ENCODE data around the gene WDCP.

DNA sequence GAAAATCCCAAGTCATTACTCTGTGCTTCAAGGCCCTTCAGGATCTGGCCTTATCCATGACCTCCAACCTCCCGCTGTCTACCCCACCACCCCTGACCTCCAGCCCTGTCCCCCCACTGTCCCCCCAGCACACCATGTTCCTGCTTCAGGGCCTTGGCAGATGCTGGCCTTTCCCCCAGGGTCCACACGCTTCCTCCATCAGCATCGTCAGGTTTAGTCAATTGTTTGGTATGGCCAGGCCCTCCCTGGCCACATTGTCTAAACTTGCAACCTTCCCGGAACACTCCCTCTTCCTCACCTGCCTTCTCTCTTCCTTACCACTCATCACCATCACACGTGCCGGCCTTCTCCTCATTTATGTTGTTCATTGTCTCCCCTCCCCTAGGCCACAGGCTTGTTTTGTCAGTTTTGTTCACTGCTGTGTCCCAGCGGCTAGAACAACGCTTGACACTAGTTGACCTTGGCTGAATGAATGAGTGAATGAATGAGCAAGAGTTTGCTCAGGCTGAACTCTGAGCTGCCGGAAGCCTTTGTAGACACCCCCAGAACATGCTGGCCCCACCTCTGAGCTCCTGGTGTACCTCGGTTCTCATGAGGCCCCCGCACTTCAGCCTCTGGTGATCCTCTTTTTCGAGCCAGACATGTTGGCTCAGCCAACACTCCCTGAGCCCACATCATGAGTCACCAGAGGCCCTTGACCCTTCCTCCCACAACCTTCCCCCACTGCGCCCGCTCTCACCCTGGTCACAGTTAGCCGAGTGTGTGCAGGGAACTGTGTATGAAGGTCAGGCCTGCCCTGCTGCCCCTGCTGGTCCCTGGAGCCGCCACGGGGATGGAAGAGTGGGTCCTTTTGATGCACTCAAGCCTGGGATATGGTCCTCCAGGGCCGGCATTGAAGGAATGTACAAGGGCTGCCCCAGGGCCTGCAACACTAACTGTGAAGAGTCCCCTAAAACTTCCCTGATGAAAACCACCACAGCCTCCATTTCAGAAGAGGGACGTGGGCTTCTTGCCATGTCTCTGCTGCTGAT lies 57.6 kb downstream of the HS1BP3 start:
- RRBS, 2 experiments = no CpG with 5 or more reads among the region's 19 CpGs

GRCh38 chr2:20650133-20650840 lies 611 bp downstream of the HS1BP3 start:
- RRBS, 2 experiments = 1 to 2% methylated on average over 3 of the region's 23 CpGs

DNA sequence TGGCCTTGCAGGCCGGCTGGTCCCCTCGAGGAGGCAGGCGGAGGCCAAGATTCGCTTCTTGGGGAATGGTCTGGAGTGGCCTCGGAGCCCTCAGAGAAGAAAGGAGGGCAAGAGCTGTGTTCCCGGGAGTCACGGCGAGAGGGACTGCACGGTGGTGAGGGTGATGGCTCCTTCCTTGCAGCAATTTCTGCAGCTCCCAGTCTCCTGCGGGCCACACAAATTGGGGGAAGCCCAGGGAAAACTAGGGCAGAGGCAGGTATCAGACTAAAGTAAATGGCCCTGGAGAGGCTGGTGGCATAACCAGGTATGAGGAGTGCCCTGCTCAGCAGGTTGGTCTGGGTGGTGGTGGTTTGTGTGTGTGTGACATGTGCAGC lies 918 bp downstream of the GDF7 start:
- RRBS, 2 experiments = 65 to 75% methylated on average over 1 to 4 of the region's 10 CpGs

DNA sequence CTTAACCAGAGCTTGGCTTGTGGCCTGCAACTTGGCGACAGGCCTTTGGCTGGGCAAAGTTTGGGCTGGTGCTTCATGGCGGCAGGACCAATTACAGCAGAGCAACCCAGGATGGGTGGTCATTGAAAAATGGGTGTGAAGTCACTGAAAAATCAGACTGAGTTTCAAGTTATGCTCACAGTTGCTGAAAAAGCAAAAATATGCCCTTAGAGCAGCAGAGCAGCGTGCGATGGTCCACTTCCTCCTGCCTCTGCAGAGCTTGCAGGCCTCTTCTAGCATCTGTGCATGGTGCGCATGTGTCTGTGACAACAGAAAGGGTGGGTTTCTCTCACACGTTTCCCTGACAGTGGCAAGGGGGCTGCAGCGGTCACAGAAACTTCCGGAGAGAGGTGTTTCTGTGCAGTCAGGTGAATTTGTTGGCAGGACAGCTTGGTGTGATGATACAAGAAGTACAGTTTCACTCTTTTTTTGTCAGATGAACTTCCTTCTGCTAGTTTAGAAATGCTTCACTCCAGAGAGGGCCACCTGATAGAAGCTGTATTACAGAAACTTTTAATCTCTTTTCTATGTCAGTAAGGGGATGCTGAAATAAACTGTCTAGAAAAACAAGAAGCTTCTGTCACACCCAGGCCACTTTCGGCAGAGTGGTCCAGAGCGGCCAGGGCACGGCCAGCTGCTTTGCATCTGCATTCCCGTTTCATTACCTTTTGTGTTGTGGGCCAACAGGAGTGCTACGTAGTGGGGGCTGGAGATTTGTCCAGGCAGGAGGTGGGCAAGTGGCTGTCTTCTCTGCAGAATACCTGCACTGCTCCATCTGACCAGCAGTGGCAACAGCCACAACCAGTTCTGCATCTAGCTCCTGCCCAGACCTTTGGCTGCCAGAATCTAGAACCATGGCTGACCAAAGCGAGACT lies 10.0 kb downstream of the GDF7 start:
- RRBS, 2 experiments = no CpG with 5 or more reads among the region's 14 CpGs

- RRBS, 2 experiments = no CpG with 5 or more reads among the region's 1 CpG
Observed at GRCh38 chr2:20689263-20689536, 22.3 kb downstream of the GDF7 start.

- RRBS, 2 experiments = no CpG with 5 or more reads among the region's 7 CpGs
Observed at GRCh38 chr2:20988865-20989402, 54.9 kb downstream of the APOB start.

GRCh38 chr2:21035366-21036458 lies 8.2 kb downstream of the APOB start:
- RRBS, 2 experiments = no CpG with 5 or more reads among the region's 9 CpGs

- RRBS, 2 experiments = no CpG with 5 or more reads among the region's 4 CpGs
Observed at GRCh38 chr2:21037675-21038348, 6.1 kb downstream of the APOB start.

DNA sequence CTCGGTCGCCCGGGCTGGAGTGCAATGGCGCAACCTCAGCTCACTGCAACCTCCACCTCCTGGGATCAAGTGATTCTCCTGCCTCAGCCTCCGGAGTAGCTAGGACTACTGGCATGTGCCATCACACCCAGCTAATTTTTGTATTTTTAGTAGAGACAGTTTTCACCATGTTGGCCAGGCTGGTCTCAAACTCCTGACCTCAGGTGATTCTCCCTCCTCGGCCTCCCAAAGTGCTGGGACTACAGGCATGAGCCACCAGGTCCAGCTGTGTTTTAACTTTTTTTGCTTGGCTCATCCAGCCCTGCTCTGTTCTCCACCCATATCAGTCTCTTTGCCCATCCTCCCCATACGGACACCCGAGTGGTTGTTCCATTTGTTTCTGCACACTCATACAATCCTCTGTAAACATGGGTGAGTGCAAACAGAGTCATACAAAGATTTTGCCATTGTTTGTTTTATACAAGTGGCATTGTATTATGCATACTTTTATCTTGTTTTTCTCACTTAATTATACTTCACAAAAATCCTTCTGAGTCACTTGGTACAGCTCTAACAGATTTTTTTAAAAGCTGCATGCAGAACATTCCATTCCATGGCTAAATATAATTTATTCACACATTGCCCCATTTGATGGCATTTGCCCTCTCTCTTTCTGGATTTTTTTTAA lies 5.4 kb downstream of the APOB start:
- RRBS, 2 experiments = no CpG with 5 or more reads among the region's 8 CpGs

GRCh38 chr2:21041887-21042747 lies 1.8 kb downstream of the APOB start:
- RRBS, 2 experiments = no CpG with 5 or more reads among the region's 16 CpGs

DNA sequence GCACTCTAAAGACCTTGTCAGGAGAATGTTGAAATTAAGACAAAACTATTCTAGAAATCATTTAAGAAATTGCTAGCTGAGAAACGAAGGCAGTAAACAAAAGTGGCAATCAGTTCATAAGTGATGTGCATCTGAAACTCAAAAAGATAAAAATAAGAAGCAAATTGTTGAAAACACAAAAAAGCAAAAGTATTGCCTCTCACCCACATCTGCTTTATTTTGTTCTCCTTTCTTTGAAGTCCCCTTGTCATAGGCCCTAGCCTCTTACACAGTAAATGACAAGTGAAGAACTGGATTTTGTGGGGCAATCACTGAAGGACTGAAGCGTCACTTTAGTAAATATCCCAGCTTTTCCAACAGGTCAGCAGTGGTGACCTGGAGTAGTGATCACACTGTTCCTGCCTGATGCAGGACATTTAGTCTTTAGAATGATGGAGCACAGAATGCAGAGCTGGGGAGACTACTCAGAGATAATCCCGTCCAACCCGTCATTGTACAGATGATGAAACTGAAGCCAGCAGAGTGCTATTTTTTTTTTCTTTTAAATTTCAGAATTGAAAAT lies 28.1 kb upstream of the TDRD15 start:
- RRBS, 2 experiments = no CpG with 5 or more reads among the region's 4 CpGs

DNA sequence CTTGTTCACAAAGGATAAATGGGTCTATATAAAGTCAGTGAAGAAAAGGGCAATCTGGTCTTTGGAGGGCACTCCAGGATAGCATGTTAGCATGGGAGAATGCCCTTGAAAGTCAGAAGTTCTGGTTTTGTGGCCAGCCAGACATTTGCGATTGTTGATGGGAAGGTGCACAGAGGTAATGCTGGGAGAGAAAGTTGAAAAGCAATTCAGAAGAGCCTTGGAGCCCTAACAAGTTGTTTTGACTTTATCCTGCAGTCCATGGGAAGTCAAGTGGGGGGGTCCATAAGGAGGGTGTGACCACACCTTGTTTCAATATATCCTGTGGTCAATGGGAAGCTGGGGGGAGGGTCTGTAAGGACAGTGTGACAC lies 299.5 kb downstream of the TDRD15 start:
- RRBS, 2 experiments = no CpG with 5 or more reads among the region's 1 CpG

- RRBS, 2 experiments = no CpG with 5 or more reads among the region's 5 CpGs
Observed at GRCh38 chr2:21424341-21424725, 300.6 kb downstream of the TDRD15 start.

DNA sequence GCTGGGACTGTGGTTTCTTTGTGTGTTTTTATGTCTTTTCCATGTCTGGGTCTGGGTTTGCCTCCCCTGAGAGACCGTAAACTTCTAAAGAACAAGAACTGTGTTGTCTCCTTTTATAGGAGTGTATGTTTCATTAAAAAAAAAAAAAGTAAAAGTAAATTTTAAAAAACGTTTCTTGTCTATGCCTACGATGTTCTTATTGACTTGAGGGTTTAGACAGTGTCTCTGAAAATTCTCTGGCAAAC lies 67.9 kb downstream of the KLHL29 start:
- RRBS, 2 experiments = no CpG with 5 or more reads among the region's 3 CpGs

- RRBS, 2 experiments = no CpG with 5 or more reads among the region's 18 CpGs
Observed at GRCh38 chr2:23531026-23531740, 146.2 kb downstream of the KLHL29 start.

DNA sequence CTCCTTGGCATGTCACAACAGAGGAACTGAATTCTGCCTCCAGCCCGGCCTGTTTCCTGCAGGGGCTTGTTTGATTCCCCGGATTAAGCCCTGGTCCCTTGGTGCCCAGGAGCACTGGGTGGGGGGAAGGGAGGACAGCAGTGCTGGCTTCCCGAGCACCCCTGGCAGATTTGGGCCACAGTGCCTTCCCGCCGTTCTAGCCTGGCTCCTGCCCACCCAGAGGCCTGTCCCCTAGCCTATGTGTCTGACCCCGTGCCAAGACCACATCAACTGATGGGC lies 179.4 kb downstream of the KLHL29 start:
- RRBS, 2 experiments = no CpG with 5 or more reads among the region's 6 CpGs

GRCh38 chr2:23590873-23591905 lies 206.2 kb downstream of the KLHL29 start:
- RRBS, 2 experiments = no CpG with 5 or more reads among the region's 31 CpGs

DNA sequence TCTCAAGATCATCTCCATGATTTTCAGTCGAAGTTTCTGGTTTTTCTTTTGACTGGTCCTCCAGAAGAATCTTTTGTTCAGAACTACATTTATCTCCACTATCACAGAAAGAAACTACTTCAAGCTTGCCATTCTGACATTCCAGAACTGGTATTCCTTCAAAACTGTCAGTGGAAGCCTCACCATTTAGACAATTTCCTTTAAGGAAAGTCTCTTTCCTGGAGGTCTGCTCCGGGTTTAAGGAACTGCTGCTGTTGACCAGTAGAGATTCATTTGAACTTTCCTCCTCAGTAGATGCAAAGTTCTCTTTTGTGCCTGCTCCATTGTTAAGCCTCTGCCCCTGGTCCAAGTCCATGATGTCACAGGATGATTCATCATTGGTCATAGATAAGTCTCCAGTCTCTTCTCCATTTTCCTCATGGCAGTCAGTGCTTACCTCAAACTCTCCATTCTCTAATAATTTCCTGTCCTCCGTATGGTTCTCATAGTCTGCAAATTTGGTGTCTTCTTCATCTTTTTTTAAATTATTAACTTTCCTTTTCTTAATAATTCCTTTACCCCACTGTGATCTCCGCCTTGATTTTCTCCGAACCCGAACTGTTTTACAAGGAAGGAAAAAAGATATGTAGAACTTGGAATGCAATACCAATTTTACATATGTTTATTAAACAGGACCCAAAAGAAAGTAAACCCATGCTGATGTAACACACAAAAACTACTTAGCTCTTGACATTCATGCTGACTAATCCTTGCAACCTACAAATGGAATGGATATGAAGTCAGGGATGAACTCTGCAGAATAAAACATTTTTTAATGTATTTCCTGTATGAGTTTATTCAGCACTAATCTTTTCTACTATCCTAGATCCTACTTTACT lies 169.2 kb downstream of the ATAD2B start:
- RRBS, 2 experiments = no CpG with 5 or more reads among the region's 6 CpGs

DNA sequence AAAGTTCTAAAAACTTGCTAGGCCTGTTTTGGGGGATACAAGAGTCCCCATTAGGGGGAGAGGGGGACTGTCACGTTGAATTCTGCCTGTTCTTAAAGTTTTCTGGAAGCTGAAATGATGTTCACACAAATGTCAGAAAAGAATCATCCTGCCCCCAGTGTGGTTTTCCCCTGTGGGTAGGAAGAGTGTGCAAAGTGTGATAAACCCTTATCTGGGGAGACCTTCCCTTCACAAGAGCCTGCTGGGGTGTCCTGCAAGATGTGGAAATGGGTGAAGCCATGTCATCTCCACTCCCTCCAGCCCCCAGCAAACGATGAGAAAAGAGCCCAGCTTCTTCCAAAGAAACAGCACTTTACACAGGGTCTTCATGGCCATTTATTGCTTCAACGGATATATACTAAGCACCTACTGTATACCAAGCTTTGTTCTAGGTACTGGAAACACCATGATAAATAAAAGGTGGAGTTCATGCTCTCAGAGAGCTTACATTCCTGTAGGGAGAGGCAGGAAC lies 1.5 kb downstream of the MFSD2B start:
- RRBS, 2 experiments = no CpG with 5 or more reads among the region's 3 CpGs

- RRBS, 2 experiments = 0 to 5% methylated on average over 5 of the region's 46 CpGs
Observed at GRCh38 chr2:24046866-24048170, at the start of gene WDCP. Gene WDCP (minus strand): TSS chr2:24047391.

All from LNCaP clone FGC (cell line).